Neural crest cell (in vitro differentiated cells): ENCODE measurements around the genes ARMC10 and RELN.

DNA sequence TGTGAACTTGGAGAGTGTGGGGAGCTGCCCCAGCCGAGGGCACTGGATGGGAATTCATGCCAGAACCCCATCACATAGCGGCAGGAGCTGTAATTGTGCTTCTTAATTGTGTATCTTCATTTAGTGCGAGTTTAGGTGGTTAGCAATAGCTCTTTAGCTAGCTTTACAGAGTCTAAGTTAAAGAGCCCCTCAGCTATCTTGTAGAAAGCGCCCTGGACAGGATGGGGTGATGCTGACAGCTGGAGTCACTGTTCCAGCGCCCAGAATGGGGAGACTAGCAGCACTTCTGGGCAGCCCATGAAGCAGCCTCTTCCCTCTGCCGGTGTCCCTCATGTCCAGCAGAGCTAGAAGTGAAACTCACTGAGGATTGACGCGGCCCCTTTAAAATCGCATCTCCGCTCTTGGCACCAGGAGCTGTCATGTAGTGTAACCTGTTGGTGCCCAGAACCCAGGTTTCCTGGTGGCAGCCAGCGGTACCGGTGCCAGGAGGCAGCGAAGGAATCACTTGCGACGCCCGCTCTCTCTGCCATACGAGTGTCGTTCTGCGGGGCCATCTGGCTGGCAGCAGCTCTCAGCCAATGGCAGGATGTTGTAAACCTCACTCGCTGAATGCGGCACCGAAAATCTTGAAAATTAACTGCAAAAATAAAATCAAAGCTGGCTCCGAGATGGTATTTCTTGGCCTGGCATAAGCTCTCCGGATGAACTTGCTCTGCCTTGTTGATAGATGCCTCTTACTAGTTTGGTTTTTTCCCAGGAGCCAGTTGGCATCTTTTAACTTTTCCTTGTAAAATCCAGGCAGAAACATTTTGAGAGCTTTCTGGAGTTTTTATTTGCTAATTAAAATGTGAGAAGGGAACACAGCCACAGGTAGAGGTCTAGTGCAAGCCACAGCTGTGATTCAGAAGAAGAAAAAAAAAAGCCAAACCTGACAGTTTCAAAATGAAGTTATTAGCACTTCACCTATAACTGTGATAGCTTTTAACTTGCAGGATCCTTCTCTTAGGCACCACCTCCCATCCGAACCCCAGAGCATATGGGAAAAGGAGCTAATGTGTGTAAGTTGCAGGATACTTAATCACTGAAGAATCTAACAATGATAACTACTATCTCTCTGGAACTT is 82.8 kb downstream of the CUX1 start:
- PRO-cap: no peak

- PRO-cap: no peak
These were observed 97.5 kb downstream of the CUX1 start for GRCh38 chr7:101914906-101915384.

DNA sequence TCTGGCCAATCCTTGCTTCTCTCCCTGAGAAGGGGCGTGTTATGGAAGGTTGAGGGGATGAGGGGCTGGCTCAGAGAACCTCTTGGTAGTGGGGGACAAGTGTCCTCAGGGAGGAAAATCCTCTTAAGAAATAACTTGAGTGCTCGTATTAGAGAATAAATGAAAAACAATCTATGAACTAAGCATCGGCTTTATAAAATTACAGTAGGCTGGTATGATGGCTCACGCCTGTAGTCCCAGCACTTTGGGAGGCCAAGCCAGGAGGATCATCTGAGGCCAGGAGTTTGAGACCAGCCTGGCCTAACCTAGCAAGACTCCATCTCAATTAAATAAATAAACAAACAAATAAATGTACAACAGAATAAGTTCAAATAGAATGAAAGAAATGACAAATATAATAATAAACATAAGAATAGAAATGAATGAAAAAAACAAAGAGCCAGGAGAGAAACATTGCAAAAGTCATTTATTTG is 215.6 kb downstream of the CUX1 start:
- PRO-cap: no peak

GRCh38 chr7:102061750-102062430 is 224.8 kb upstream of the SH2B2 start:
- PRO-cap: no peak

DNA sequence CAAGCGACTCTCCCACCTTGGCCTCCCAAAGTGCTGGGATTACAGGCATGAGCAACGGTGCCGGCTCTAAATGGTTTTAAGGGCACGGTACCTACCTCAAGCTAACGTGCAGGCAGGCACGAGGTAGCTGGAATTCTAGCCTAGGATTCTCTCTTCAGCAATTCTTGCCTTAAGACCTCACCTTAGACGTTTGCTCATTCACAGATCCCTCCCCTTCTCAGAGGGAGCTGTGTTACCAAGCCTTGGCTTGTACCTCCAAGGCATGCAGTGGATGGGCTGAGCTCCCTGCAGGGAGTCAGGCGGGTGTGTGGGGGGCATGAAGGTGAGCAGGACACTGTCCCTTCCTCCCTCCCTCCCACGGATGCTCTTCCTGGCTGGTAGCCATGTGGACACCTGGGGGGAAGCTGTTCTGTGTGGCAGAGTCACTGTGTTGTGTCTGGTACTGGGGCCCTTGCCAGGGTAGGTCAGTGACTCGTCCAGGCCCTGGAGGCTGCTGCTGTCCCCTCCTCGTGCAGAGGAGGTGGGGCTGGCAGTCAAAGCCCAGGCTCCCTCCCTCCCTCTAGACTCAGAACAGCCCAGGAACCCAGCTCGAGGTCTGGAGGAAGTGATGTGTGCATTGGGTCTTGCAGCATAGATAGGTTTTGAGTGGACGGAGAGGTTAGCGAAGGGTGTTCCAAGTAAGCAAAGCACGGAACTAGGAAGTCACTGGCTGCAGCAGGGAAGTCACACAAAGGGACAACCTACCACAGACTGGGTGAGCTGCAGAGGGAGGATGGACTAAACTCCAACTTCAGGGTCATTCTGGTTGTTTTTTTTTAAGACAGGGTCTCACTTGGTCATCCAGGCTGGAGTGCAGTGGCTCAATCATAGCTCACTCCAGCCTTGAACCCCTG is 222.1 kb upstream of the SH2B2 start:
- PRO-cap: no peak

- PRO-cap: no peak
These were observed 89.6 kb upstream of the SH2B2 start for GRCh38 chr7:102197016-102197575.

DNA sequence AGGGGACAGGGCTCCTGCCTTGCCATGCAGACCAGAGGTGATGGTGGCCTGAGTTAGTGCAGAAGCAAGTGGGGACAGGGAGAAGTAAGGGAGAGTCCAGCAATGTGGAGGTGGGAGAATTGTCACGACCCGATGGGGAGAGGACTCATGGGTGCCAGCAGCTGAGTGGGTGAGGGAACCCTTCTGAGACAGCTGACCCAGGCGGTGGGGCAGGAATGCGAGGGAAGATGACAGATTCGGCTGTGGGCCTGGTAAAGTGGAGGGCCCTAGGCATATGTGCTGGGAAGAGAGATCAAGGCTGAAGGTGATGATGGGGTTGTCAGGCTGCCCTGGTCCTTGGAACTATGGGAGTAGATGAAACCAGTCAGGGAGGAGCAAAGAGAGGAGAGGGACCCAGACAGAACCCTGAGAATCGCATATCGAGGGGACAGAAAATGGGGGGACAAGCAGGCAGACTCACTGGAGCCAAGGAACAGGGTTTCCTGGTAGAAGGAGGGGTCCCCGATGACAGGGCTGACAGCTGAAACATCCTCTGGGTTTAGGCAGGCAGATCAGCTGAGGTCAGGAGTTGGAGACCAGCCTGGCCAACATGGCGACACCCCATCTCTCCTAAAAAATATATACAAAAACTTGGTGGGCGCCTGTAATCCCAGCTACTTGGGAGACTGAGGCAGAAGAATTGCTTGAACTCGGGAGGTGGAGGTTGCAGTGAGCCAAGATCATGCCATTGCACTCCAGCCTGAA is 3.7 kb upstream of the ORAI2 start:
- PRO-cap: no peak

GRCh38 chr7:102470250-102470806 is 5.5 kb downstream of the LRWD1 start:
- PRO-cap: no peak

DNA sequence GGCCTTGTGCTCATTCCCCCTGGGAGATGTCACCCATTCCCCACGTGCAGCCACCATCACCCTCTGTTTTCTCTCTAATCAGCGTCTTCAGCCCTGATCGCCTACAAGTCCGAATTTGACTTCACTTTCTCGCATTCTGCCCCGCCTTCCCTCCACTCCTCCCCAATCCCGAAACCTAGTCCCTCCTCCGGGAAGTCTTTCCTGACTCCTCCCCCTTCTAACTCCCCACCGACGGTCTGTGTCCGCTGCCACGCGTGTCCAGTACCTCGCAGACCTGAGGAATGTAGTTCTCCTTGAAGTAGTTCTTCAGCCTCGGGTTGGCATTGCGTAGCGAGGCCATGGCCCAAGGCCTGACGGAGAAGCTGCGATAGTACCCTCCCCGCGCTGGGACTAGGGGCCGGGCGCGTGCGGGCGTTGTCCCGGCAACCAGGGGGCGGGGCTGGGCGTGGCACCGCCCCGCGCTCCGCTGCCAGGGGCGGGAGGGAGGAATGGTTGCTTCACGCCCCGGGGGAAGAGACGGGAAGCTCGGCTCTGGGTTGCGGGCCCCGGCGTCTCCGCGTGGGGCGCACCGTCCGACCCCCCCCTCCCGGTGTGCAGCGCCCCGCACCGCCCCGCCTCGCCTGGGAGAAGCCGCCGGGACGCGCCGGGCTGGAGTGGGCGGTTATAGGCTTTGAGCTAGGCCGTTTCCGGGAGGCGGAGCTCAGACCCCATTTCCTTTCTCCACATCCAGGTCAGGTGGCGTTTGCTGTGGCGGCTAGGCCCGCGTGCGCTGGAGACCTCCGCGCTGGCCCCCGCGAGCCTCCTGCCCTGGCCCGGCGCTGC is at the start of gene ARMC10:
ARMC10 (plus strand) TSS at position 710 of the 822 bp plus-strand sequence.
- PRO-cap: bidirectional peak, plus-strand start at position 711 of the sequence, minus-strand start at position 80 of the sequence

GRCh38 chr7:103980421-103981109 is 8.9 kb downstream of the RELN start:
- PRO-cap: no peak

GRCh38 chr7:103988386-103988770 is 1.1 kb downstream of the RELN start:
- PRO-cap: no peak

- PRO-cap: unidirectional peak, minus-strand start at chr7:103990093; unidirectional peak, minus-strand start at chr7:103990136; unidirectional peak, minus-strand start at chr7:103990164
These were observed at the start of gene RELN for GRCh38 chr7:103989471-103990369. RELN (minus strand) TSS chr7:103989658.

DNA sequence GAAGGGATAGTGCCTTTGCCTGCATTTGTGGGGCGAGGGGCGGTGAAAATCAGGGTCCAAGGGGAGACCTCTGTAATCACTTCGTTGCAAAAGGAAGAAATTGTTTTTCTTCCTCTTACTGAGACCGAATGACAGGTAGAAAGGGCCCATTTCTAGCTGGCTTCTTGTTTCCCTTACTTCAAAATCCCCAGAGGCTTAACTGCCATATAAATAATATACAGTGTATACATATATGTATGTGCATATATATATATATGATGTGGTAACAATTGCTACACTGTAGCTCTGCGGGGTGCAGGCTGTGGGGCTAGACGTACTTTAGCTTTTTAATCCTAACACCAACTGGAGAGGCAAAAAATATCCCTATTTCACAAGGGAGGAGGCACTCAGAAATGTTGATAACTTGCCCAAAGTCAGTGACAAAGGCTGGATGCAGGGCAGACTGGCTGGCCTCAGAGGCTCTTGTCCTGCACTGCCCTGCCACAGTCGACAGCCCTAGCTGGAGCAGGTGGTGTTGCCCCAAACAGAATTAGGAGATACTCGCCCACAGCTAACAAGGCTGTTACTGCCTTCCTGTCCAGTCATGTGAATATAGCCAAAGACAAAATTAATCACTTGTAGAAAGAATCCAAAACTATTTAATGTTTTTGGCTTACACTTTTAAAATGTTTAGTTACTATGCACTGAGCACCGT is 1.5 kb upstream of the RELN start:
- PRO-cap: no peak

GRCh38 chr7:104971641-104972034 is 42.4 kb upstream of the KMT2E start:
- PRO-cap: no peak

DNA sequence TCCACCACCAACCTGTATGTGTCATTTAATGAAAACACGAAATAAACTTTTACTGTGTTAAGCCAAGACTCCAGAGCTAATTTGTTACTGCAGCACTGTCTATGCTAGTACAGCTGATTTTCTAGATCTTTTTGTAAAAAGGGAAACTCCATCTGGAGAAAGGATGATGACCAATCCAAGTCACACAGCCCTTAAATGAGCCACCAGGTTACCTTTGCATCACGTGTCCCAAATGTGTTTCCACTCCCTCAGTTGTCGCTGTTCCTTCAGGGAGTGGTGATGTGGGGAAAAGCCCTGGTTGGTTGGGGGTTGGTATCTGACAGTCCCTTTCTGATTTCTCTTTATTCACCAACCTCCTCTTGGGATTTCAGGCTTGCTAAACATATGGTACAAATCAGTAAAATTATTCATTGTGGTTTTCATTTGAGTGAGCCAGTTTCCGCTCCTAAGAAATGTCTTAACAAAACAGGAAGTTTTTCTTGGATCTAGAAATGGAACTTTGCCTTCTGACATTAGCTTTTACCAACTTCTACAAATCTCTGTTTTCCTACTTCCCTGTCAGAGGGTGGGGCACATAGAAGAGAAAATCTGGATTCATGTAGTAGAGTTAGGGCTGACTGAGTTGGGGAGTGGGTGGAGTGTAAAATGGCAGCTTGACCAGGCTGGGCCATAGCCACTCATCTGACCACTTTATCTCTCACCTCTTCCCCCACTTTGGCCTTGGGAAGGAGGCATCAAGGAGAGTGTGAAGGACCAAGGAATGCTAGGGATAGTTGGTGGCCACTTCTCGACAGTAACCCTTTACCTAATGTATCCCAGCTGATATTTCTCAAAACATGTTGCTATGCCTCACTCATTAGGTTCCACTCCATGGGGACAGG is 40.0 kb upstream of the KMT2E start:
- PRO-cap: no peak

GRCh38 chr7:104993602-104994113 is 20.3 kb upstream of the KMT2E start:
- PRO-cap: no peak

- PRO-cap: bidirectional peak, plus-strand start at chr7:105012522, minus-strand start at chr7:105012499; bidirectional peak, plus-strand start at chr7:105013199, minus-strand start at chr7:105013047
These were observed 1.5 kb upstream of the KMT2E start for GRCh38 chr7:105012316-105013118.

GRCh38 chr7:105014693-105016018 is 1.2 kb downstream of the KMT2E start:
- PRO-cap: bidirectional peak, plus-strand start at chr7:105014874, minus-strand start at chr7:105014893; bidirectional peak, plus-strand start at chr7:105015172, minus-strand start at chr7:105015117; bidirectional peak, plus-strand start at chr7:105015699, minus-strand start at chr7:105015703

DNA sequence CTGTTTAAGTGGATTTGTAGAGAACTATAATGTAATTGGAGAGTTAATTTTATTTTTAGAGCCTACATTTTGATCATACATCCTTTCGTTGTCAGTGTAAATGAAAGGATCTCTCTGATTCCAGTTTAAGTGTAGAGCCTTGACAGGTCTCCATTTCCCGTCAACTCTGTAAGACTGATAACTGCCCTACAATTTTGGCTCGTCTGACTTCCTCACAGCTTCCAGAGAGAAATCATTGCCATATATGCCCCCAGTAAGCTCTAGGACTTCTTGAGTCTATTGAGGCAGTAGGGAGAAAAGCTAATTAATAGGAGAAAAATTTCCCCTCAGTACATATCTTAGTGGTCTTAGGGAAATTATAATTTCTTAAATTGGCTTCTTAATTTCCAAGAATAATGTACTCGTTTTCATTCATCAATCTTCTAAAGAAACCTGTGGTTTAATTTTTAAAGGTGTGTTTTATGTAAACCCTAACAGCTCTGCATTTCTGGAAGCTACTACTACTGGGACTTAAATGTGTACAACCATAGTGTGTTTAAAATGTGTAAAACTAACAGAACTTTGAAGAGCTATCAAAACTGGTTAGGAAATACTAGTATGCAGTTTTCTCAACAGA is 3.8 kb downstream of the KMT2E start:
- PRO-cap: no peak

- PRO-cap: no peak
These were observed 75.9 kb downstream of the KMT2E start for GRCh38 chr7:105089895-105090333.